ENCODE measurements around a stretch of chr2.

GRCh38 chr2:47894654-47895649 lies 11.3 kb downstream of the FBXO11 start:
- PRO-cap = no peak
- RAMPAGE, long total RNA, 2 experiments = no peak in any of the 2 experiments

GRCh38 chr2:47904607-47905364 lies 1.5 kb downstream of the FBXO11 start:
- PRO-cap = bidirectional peak, plus-strand start at chr2:47905885, minus-strand start at chr2:47905338
- RAMPAGE, long total RNA, 2 experiments = no peak in any of the 2 experiments

DNA sequence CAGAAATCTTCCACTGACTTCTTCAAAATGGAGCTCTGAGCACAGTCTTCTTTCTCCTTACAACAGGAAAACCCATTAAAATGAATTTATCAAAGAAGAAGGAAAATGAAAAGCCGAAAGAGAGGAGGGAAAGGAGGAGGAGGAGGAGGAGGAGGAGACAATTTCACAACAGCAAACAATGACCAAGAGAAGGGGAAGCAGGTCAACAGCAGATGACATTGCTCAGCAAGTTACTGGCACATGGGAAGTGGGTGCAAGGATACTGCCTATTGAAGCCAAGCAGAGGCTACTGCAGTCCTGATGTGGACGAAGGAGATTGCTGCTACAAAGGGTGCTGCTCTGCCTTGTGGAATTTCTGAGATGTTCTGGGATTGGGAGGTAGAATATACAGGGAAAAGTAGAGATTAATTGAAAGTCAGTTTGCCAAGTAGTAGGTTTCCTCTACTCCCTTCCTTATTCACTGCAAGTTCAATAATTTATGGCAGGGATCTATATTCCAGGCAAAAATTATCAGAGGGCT lies 139.9 kb upstream of the FOXN2 start:
- PRO-cap = no peak
- RAMPAGE, long total RNA, 2 experiments = no peak in any of the 2 experiments

DNA sequence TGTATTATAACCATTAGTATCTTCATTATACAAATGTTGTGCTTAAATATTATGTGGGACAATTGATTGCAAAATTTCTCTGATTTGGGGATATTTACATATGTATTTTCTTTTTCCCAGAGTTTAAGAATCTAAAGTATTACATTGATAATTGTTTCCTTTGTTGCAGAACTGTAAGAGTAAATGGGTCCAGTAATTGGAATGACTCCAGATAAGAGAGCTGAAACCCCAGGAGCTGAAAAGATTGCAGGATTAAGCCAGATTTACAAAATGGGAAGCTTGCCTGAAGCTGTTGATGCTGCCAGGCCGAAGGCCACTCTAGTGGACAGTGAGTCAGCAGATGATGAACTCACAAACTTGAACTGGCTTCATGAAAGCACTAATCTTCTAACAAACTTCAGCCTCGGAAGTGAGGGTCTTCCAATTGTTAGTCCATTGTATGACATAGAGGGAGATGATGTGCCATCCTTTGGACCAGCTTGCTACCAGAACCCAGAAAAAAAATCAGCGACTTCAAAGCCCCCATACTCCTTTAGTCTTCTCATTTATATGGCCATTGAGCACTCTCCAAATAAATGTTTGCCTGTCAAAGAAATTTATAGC lies 31.7 kb downstream of the FOXN2 start:
- PRO-cap = no peak
- RAMPAGE, long total RNA, 2 experiments = no peak in any of the 2 experiments

DNA sequence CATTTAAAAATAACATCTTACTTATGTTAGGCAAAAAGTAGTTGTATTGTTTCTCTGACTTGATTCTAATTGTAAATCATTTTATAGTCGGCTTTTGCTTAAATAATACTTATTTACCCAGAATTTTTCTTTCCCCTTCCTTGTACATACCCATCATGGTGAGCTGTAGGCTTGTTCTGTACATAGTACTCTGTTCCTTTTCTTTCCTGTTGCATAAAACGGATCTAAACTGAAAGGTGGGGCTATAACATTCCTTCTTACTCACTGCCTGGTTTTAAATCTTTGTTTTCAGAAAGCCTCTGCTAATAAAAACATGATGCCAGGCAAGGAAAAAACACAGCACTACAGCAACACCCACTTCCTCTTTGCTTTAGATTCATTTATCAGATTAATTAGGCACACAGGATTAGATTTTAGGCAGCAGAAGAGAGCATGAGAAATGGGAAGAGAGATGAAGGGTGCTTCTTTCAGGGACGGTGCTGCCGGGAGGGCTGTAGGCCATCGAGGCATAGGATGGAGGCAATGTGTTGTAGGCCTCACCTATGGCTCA lies 19.6 kb upstream of the STON1 start:
- PRO-cap = no peak
- RAMPAGE, long total RNA, 2 experiments = no peak in any of the 2 experiments

GRCh38 chr2:52723227-52723567 lies 1044.4 kb upstream of the CHAC2 start:
- PRO-cap = no peak
- RAMPAGE, long total RNA, 2 experiments = no peak in any of the 2 experiments

DNA sequence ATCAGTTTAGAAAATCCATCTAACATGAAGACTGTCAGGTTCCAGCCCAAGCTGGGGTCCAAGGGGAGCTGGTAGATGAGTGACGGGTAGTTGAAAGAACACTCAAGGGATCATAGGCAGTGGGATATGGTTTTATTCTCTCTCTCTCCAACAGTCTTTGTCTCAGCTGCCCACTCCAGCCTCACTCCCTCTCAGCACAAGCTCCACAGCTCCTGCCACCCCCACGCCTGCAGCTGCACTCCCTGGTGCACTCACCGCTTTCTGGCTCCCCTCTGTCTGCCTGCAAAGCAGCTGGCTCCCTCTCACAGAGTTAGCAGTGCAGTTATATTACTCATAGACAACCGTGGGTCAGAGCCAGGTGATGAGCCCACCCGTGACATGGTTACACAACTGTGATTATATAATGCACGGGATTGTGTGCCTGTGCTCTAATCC lies 277.0 kb upstream of the CHAC2 start:
- PRO-cap = no peak
- RAMPAGE, long total RNA, 2 experiments = no peak in any of the 2 experiments

GRCh38 chr2:53586671-53587778 lies 180.6 kb upstream of the CHAC2 start:
- PRO-cap = no peak
- RAMPAGE, long total RNA, 2 experiments = no peak in any of the 2 experiments

GRCh38 chr2:53714124-53714656 lies 53.4 kb upstream of the CHAC2 start:
- PRO-cap = no peak
- RAMPAGE, long total RNA, 2 experiments = no peak in any of the 2 experiments

GRCh38 chr2:53964810-53965891 lies 5.6 kb downstream of the PSME4 start:
- PRO-cap = no peak
- RAMPAGE, long total RNA, 2 experiments = no peak in any of the 2 experiments

DNA sequence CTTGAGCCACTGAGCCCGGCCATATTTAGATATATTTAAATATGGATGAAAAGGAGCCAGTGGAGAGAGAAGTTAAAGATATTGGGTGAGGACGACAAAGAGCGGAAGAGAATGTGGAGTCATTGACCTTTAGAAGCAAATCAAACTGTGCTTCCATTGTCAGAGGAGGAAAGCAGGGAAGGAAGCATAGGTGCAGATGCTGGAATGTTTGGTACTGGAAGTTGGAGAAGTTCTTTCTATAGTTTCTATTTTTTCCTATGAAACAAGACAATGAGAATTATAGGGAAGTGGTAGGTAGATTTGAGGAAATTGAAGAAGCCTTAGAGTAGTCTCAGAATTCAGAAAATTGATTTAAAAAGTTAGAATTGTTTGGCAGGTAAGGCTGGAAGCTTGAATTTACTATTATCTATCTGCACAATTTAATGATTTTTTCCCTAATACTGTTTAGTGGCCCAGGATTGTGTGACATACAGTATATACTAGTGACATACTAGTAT lies 3.3 kb downstream of the ACYP2 start:
- PRO-cap = no peak
- RAMPAGE, long total RNA, 2 experiments = no peak in any of the 2 experiments

GRCh38 chr2:54224668-54225165 lies 31.3 kb downstream of the TSPYL6 start:
- PRO-cap = no peak
- RAMPAGE, long total RNA, 2 experiments = no peak in any of the 2 experiments

- PRO-cap = no peak
- RAMPAGE, long total RNA, 2 experiments = no peak in any of the 2 experiments
Observed at GRCh38 chr2:54377786-54378038, 47.0 kb downstream of the C2orf73 start.

DNA sequence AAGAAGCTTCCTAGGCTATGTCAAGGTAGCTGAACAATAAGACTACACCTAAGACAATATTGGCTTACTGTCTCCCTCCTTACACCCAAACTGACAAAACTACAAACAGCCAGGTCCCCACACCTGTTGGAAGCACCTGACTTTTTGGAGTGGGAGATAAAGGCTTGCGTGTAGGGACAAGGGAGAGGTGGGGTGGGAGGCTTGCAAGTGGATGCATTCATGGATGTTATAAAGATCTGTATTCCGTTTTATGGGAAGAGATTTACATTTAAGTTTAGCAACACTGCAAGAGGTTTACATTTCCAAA lies 128.6 kb downstream of the SPTBN1 start:
- PRO-cap = no peak
- RAMPAGE, long total RNA, 2 experiments = no peak in any of the 2 experiments

DNA sequence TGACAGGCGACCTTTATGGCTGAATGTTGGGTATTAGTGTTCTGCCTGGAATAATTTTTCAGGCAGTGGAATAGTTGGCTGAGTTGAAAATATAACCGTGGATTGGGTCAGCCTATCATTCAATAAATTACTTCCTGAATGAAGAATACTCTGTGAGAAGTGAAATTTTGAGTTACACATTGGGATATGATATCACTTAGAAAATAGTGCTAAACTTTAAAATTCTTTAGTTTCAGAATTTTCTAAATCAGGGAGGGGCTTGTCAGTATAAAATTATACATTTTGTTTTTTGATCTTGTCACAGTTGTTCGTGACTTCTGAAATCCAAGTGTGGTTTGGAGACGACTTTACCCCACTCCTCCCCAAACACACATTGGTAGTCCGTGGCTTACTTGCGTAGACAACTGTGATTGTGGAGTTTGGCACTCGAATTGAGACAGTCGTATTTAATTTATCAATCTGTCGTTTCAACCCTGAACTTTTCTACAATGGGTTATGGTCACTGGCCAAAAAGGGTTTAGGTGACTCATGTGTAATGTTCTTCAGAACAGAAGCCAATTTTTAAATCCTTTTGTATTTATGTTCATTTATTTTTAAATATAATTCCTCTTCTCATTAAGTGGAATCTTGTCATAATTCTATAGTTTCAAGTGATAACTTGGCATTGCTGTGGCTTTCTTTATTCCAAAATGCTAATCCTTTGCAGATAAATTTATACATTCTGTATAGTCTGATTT lies 129.8 kb downstream of the SPTBN1 start:
- PRO-cap = no peak
- RAMPAGE, long total RNA, 2 experiments = no peak in any of the 2 experiments

GRCh38 chr2:54601106-54601910 lies 122.2 kb upstream of the EML6 start:
- PRO-cap = no peak
- RAMPAGE, long total RNA, 2 experiments = no peak in any of the 2 experiments

DNA sequence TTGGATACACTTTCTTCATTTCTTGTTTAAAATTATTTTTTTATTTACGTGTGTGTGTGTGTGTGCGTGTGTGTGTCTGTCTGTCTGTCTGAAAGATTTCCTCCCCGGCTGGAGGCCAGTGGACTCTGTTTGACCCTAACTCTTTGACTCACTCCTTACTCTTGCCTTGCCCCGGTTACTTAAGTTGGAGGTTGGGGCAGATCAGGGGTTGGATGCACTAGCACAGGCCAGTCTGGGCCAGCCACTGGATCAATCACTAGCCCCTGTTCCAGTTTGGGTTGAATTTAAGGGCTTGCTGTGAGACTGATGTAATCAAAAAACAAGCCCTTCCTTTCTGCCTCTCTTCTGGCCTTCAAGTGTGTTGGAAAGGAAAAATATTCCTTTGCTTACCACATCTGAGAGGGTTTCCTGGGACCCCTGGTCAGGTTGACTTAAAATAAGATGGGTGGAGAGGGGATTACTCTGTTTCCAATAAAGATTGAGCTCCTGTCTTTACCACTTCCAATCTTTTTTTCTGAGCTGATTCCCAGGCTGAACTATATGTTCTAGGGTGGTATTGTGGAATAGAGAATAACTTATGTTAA lies 90.0 kb upstream of the EML6 start:
- PRO-cap = no peak
- RAMPAGE, long total RNA, 2 experiments = no peak in any of the 2 experiments

DNA sequence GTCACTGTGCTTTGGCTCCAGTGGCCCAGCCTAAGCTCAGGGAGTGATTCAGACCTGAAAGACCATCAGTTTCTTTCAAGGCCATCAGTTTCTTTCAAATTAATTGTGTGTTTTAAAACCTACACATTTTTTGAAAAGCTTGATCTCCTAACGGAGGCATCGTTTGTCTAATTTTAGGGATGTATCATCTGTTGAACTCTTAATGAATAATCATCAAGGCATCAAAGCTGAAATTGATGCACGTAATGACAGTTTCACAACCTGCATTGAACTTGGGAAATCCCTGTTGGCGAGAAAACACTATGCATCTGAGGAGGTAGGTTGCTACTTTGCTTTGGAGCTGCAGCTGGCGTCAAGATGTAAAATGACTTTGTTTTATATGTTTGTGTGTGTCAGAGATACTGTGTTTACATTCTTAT lies 68.6 kb upstream of the EML6 start:
- PRO-cap = no peak
- RAMPAGE, long total RNA, 2 experiments = no peak in any of the 2 experiments

DNA sequence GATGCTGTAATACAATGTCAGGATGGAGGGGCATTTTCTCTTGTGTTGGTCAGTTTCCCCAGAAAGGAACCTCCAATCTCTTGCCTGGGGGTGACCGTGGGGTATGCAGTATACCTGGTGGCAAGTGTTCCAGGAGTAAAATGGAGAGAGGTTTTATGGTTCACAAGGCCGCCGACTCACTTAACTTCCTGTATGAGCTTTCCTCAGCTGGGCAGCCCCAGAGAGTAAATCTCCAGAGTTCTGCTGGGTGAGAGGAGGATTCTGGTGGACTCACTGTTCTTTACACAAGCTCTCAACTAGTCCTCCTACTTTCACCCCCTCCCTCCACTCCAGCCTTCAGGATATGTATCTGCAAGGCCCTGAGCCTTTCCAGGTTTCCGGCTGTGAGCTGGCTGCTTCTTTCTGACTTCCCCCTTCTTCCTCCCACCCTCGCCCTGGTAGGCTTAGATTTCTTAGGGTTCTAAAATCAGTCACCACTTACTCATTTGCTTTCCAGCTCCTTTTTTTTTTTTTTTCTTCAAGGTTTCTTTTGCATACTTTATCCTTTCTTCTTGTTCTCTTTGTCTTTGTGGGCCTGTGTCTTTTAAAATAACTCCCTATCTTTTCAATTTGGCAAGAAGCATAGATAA lies 34.0 kb downstream of the EML6 start:
- PRO-cap = no peak
- RAMPAGE, long total RNA, 2 experiments = no peak in any of the 2 experiments

- PRO-cap = no peak
- RAMPAGE, long total RNA, 2 experiments = no peak in any of the 2 experiments
Observed at GRCh38 chr2:55009309-55009755, 40.9 kb downstream of the RTN4 start.